ENCODE measurements around the gene SKOR1.

DNA sequence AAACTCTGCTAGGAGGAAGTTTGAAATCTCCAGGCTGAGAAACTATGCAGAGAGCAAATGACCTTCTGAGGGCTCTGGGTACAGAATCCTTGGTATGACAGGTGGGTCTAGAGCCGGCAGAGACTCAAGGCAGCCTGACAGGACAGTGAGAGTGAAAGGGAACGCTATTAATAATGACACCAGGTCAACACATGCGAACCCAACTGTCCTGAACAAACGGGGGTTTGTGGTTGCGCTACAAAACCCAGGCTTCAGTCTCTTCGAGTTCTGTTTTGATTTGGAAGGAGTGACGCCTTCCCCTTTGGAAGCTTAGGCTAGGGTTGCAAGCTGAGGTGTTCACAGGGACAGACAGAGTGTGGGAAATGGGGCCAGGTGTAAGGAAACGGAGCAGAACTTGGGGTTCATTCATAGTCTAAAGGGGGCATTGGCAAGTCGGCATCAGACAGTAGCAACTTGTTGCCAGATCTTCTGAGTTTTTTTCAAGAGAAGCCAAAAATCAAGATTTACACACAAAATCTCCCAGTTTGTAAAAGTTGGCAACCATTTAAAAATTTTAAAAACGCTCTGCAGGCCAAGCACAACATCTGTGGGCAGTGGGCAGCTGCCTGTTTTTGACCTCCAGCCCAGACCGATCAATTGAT, 75.2 kb downstream of the SMAD3 start:
- RRBS = no CpG with 5 or more reads among the region's 11 CpGs

DNA sequence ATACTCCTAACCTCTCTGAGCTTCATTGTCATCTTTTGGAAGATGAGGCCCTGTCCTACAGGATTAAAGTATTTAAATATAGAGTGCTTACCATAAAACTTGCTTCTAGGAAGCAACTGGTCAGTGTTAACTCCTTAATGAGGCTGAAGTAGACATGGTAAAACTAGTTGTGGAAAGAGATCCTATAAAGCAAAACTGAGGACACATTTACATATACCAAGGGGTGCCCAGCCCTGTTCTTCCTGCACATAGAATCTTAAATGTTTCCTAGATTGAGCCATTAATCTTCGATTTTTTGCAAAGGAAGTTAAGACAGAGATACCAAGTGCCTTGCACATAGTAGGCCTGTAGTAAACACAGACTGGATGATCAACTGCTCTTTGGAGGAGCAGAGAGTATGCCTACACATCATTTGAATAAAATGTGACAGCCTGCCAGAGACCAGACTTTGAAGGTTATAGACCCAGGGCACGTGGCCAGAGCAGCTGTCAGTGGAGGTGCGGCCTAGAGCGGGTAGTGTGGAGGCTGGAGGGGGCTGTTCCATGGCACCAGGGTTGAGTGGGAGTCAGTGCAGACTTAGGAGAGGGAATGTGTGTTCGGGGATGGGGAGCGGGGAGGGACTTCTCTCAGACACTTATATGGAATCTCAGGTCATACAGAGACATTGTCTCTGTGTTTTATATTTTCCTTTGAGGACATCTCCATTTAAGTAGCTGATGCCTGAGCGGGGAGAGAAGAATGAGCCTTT, 80.7 kb downstream of the SMAD3 start:
- RRBS = no CpG with 5 or more reads among the region's 7 CpGs

DNA sequence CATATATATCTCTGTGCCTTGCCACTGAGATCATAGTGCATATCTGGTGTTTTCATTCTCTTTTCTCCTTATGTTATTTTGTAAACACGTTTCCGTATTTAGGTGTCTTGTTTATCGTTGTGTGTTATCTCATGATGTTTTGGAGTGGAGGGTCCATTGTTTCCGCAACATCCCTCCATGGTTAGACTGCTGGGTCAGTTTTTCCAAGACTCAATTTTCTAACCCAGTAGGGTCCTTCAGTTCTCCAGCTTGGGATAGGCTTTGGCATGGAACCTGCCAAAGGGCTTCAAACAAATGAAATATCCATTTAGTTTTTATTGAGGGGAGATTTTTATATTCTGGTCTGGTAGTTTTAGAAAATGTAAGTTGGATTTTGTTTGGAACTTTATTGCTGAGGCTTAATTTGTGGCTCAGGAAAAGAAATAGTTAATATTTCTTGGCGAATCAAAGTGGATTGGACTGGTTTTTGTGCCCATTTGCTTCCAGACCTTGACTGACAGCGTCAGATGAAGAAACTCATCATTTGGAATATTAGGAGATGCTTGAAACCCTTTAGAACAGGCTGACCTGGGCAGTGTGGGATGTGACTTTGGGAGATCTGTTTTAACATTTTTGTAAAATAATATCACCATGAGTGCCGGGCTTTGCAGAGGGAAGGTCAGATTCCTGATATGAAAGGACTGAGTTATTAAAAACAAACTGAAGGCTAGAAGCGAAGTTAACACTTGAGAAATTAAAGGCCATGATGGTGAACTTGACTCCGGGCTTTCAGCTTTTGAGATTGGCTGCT, 83.1 kb downstream of the AAGAB start:
- RRBS = no CpG with 5 or more reads among the region's 9 CpGs

DNA sequence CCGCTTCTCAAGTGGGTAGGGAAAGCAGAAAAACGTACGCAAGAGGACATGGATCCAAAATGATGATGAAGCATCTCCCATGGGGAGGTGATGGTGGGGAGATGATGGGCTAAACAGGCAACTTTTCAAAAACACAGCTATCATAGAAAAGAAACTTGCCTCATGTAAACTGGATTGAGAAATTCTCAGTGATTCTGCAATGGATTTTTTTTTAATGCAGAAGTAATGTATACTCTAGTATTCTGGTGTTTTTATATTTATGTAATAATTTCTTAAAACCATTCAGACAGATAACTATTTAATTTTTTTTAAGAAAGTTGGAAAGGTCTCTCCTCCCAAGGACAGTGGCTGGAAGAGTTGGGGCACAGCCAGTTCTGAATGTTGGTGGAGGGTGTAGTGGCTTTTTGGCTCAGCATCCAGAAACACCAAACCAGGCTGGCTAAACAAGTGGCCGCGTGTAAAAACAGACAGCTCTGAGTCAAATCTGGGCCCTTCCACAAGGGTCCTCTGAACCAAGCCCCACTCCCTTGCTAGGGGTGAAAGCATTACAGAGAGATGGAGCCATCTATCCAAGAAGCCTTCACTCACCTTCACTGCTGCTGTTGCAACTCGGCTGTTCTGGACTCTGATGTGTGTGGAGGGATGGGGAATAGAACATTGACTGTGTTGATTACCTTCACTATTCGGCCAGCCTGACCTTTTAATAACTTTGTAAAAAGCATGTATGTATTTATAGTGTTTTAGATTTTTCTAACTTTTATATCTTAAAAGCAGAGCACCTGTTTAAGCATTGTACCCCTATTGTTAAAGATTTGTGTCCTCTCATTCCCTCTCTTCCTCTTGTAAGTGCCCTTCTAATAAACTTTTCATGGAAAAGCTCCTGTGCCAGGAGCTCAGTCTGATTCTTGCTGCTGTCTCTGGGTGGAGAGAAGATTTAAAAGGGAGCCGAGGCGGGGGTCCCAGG, 59.9 kb downstream of the AAGAB start:
- RRBS = no CpG with 5 or more reads among the region's 9 CpGs

- RRBS = 5% methylated on average over 6 of the region's 48 CpGs
These were observed at the start of gene SKOR1 for GRCh38 chr15:67825111-67825802. TSS of gene SKOR1 (plus strand) at chr15:67825509.

- RRBS = 4% methylated on average over 14 of the region's 26 CpGs
These were observed 9.3 kb downstream of the SKOR1 start for GRCh38 chr15:67834644-67835013.

DNA sequence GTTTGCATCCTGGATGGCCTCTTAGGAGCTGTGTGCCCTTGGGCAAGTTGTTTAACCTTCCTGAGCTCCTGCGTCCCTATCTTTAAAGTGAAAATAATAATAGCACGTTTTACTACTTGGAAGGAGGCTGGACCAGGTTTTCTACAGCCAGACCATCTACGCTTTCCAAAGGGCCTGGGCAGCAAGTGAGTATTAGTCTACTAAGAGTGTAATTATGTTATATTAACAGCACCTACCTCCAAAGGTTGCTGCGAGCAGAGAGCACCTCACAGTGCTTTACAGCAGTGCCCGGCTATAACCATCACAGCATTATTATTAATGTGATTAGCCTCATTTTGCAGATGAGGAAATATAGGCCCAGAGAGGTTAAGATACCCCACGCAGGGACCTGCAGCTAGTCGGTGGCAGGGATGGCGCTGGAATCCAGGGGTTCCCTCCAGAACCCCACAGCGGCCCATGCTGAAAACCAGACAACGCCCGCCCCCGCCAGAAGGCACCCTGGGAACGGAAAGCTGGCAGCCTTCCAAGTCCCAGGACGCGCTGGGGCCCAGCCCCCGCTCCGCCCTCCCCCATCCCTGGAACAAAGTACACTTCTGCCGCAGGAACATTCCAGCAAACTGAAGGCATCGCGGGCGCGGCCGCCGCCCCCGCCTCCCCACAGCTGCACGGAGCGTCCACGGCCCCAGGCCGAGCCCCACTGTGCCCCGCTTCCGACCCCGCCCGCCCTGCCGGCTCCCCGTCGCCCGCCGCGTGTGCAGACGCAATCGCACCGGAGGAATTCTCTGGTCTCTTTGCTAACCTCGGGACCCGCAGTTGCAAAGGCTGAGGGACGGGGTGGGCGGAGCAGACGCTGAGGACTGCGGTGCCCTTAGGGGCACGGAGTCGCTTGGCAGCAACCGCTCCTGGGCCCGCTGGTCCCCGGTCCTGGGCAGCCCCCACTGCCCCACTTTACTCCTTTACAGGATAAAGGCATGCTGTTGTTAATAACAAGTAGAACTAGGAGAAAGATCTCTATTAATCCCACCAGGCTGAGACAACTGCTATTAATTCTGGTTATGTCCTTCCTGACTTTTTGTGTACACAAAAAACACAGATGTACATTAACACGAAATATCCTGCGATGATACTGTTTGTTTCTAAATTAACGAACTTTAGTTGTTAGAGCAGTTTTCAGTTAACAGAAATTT, 59.2 kb downstream of the SKOR1 start:
- RRBS = 2% methylated on average over 9 of the region's 56 CpGs

GRCh38 chr15:67915379-67916090, 90.2 kb downstream of the SKOR1 start:
- RRBS = no CpG with 5 or more reads among the region's 7 CpGs

GRCh38 chr15:68193453-68194308, 11.5 kb downstream of the CALML4 start:
- RRBS = no CpG with 5 or more reads among the region's 6 CpGs

- RRBS = no CpG with 5 or more reads among the region's 14 CpGs
These were observed 47.4 kb upstream of the ITGA11 start for GRCh38 chr15:68479315-68479817.

GRCh38 chr15:68578079-68578796, 555 bp upstream of the CORO2B start:
- RRBS = 2% methylated on average over 12 of the region's 58 CpGs

DNA sequence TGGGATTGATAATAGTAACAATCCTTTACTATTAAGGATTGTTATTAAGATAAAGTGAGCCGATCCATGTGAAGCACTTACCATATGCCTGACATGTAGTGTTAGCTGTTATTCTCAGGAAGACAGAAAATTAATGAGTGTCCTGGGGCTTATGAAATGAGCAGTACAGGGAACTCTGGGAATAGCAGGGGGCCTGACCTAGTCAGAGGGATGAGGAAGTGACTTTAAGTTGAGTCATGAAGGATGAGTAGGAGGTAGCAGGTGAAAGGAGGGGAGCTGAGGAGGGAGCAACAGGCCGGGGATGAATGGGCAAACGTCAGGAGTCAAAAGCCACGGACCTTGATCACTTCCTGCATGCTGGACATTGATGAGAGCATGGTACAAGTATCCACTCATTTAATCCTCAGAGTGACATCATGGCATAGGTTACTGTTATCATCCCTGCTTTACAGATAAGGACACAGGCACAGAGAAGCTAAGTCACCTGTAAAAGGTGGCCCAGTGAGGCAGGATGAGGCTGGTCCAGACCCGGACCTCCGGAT, 7.4 kb downstream of the CORO2B start:
- RRBS = no CpG with 5 or more reads among the region's 6 CpGs

GRCh38 chr15:68788869-68789437, 31.7 kb downstream of the ANP32A start:
- RRBS = 96% methylated on average over 2 of the region's 5 CpGs

GRCh38 chr15:68818349-68819370, 2.0 kb downstream of the ANP32A start:
- RRBS = 2% methylated on average over 27 of the region's 99 CpGs

GRCh38 chr15:69080467-69081705, 66.4 kb downstream of the NOX5 start:
- RRBS = no CpG with 5 or more reads among the region's 15 CpGs

DNA sequence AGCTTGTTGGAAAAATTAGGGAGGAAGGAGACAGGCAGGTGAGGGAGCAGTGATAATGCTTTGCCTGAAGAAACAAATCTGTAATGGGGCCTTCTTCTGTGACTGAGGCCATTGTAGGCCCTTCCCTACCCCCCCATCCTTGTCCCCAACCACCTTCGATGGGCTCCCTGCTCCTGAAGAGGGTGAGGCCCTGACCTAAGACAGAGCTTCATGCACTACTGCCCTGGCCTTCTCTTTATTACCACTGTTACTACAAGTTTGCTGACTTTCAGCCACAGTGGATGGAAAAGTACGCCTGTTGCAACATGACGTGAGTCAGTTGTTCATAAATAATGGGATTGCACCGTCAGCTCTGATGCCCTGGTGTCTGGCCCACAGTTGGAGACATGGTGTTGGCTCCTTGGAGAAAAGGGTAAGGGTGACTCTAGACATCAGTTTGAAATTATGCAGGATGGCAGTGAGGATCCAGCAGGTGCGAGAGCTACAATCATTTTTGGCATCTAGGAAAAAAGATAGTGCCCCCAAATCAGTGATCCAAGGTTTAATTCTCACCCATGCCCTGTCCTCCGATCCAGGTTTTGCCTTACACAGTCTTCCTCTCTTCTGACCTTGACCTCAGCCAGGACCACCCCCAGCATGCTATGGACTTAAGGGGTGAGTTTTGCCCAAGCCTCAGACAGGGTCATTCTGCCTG, 5.5 kb downstream of the PAQR5 start:
- RRBS = no CpG with 5 or more reads among the region's 6 CpGs

GRCh38 chr15:69465964-69466463, 13.4 kb downstream of the RPLP1 start:
- RRBS = no CpG with 5 or more reads among the region's 3 CpGs

DNA sequence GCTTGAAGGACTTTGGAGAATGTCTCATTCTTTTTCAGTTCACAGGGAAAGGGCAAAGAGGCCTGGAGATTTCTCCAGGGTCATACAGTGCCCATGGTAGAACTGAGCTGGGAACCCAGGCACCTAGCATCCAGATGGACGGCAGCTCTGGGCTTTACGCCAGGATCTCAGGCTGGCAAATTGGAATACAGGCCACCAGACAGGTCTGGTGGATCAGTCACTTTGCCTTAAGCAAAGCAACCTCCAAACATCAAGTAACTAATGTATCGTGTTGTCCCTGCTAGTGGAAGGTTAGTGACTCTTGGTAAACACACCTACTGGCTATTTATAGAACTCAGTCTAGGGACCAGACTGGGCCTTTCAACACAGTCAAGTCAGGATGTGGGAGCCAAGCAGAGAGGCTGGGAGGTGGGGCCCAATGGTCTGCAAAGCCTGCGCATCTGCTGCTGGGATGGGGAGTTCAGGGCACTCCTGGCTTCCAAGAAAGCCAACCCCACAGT, 30.1 kb downstream of the RPLP1 start:
- RRBS = no CpG with 5 or more reads among the region's 4 CpGs

DNA sequence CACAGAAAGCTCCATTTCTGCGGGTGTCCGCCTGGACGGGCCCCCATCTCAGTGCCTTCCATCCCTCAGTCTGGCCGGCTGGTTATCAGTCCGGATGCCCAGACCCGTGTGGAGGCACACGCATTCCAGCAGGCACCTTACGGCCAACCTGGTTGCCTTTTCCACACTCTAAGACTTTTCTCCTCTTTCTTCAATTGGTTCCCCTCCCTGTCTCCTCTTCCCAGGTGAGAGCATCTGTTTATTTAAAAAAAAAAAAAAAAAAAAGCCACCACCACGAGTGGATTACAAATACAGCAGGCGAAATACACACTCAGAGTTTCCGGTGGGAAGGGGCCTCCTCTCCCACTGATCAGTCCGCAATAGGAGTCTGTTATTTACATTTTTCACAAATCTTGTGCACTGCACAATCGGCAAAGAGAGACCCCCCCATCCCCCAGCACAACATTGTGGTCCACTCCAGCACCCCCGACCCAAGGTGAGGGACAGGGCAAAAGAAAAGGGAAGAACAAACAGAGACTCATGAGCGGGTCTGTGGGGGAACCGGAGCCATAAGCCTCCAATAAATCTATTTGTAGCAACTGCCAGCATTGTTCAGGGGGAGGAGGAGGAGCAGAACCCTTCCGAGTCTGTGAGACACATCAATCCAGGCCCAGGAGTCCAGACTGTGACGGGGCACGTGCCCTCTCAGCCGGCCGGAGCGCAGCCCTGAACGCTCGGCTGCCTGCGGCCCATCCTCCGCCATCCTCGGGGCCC, 48.3 kb downstream of the TLE3 start:
- RRBS = no CpG with 5 or more reads among the region's 27 CpGs

GRCh38 chr15:70065535-70065898, 32.2 kb downstream of the TLE3 start:
- RRBS = no CpG with 5 or more reads among the region's 4 CpGs